ENCODE results near the gene MYLK4.

- PRO-cap, 2 experiments: no peak in any of the 2 experiments
- RAMPAGE, long total RNA, 4 experiments: no peak in any of the 4 experiments
Observed at GRCh38 chr6:2726101-2726604, 24.6 kb downstream of the MYLK4 start.

GRCh38 chr6:2734037-2734530, 16.6 kb downstream of the MYLK4 start:
- PRO-cap, 2 experiments: no peak in any of the 2 experiments
- RAMPAGE, long total RNA, 4 experiments: no peak in any of the 4 experiments

- PRO-cap, 2 experiments: no peak in any of the 2 experiments
- RAMPAGE, long total RNA, 4 experiments: no peak in any of the 4 experiments
Observed at GRCh38 chr6:2750670-2751114, at the start of gene MYLK4. MYLK4 (minus strand) TSS chr6:2750922.

GRCh38 chr6:2785250-2785589, 20.0 kb downstream of the WRNIP1 start:
- PRO-cap, 2 experiments: no peak in any of the 2 experiments
- RAMPAGE, long total RNA, 4 experiments: no peak in any of the 4 experiments

- PRO-cap, 2 experiments: peak in 1 of 2 experiments; most common minus-strand start chr6:2818960 (in 1)
- RAMPAGE, long total RNA, 4 experiments: no peak in any of the 4 experiments
Observed at GRCh38 chr6:2818605-2819165, 23.0 kb downstream of the SERPINB1 start.

GRCh38 chr6:2838502-2838701, 3.3 kb downstream of the SERPINB1 start:
- PRO-cap, 2 experiments: no peak in any of the 2 experiments
- RAMPAGE, long total RNA, 4 experiments: start-site peak on the minus strand in 1 of 4 experiments, at chr6:2838574-2838629 at its widest, 164 reads per replicate

DNA sequence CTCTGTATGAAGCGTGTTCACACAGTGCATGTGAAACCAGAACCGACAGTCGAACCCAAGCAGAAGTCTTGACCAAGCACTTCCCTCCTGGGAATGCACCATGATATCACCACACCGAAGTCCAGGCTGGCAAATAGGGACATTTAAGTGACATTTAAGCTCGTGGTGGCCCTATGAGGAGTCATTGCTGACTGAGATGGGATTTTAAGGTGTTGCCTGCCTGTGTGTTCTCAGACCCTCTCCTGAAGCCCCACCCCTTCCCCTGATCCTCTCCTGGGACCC, 11.3 kb upstream of the SERPINB1 start:
- PRO-cap, 2 experiments: no peak in any of the 2 experiments
- RAMPAGE, long total RNA, 4 experiments: no peak in any of the 4 experiments

GRCh38 chr6:2911156-2911627, 8.1 kb upstream of the SERPINB9 start:
- PRO-cap, 2 experiments: no peak in any of the 2 experiments
- RAMPAGE, long total RNA, 4 experiments: no peak in any of the 4 experiments

DNA sequence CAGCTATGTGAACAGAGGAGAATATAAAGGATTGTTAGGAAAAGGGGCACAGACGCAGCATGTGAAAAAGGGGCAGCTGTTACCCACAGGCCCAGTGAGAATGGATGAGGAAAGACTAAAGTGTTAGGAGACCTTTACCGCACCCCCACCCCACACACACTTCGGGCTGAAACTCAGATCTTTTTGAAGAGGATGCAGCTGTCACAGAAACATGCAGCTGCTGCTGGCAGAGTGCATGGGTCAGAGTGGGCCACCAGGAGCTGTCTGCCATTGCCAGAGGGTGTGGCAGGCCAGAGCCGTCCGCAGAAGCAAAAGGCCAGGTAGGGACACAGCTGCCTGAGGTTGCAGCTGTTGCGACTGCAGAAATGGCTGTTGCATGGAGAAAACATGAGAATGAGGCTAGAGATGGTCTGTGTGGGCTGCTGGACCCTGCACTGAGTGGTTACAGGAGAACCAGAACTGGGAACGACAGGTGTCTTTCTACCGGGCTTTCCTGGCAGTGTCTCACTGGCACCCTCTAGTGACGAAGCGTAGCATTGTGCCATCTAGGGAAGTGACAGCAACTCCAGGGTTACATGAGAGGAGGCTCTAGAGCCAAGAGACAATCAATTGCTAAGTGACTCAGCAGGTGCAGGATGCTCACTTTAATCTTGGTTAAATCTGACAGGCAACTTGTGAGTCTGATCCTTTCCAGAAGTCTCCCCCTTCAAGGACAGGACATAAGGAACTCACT, 28.9 kb upstream of the SERPINB9 start:
- PRO-cap, 2 experiments: no peak in any of the 2 experiments
- RAMPAGE, long total RNA, 4 experiments: no peak in any of the 4 experiments

GRCh38 chr6:3025716-3026221, 26.1 kb downstream of the NQO2 start:
- PRO-cap, 2 experiments: no peak in any of the 2 experiments
- RAMPAGE, long total RNA, 4 experiments: no peak in any of the 4 experiments

- PRO-cap, 2 experiments: peak in 2 of 2 experiments; most common plus-strand start chr6:3063863 (in 1); most common minus-strand start chr6:3063789 (in 1)
- RAMPAGE, long total RNA, 4 experiments: start-site peak on the plus strand in 2 of 4 experiments, at chr6:3063957-3064026 at its widest, 25 to 76 reads per replicate
Observed at GRCh38 chr6:3063570-3064104, 4.7 kb upstream of the RIPK1 start.

DNA sequence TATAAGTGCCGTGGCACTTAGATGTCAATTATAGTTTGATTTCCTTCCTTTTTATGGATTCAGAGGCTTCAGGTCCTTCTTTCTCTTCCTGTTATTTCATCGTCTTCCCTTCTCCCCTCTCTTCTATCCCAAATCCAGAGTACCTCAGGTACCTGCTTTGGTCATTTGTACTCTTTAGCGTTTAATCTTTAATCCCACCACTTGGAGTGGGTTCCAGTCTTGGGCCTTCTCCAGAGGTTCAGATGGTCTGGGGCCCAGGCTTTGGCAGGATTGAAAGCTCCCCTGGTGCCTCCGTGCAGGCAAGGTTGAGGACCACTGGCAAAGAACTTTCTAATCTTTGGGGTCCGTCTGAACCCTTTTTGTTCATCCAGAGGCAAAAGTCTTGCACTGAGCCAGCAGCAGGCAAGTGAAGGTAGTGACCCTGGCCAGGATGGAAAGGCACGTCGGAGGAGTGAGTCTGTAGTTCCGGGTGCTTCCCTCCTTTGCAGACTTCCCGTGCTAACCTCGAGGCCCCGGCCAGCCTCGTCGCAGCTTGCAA, 9.7 kb downstream of the PSMG4 start:
- PRO-cap, 2 experiments: no peak in any of the 2 experiments
- RAMPAGE, long total RNA, 4 experiments: no peak in any of the 4 experiments

- PRO-cap, 2 experiments: peak in 1 of 2 experiments; most common plus-strand start chr6:3356193 (in 1); most common minus-strand start chr6:3355994 (in 1)
- RAMPAGE, long total RNA, 4 experiments: no peak in any of the 4 experiments
Observed at GRCh38 chr6:3355916-3356704, 97.4 kb downstream of the PSMG4 start.

GRCh38 chr6:3377871-3378681, 78.8 kb downstream of the SLC22A23 start:
- PRO-cap, 2 experiments: no peak in any of the 2 experiments
- RAMPAGE, long total RNA, 4 experiments: start-site peak on the minus strand in 1 of 4 experiments, at chr6:3377967-3377998 at its widest, 63 reads per replicate

GRCh38 chr6:3406255-3407263, 50.3 kb downstream of the SLC22A23 start:
- PRO-cap, 2 experiments: no peak in any of the 2 experiments
- RAMPAGE, long total RNA, 4 experiments: start-site peak on the minus strand in 1 of 4 experiments, at chr6:3406896-3407138 at its widest, 6 reads per replicate

- PRO-cap, 2 experiments: no peak in any of the 2 experiments
- RAMPAGE, long total RNA, 4 experiments: no peak in any of the 4 experiments
Observed at GRCh38 chr6:3526663-3527351, 70.0 kb upstream of the SLC22A23 start.

DNA sequence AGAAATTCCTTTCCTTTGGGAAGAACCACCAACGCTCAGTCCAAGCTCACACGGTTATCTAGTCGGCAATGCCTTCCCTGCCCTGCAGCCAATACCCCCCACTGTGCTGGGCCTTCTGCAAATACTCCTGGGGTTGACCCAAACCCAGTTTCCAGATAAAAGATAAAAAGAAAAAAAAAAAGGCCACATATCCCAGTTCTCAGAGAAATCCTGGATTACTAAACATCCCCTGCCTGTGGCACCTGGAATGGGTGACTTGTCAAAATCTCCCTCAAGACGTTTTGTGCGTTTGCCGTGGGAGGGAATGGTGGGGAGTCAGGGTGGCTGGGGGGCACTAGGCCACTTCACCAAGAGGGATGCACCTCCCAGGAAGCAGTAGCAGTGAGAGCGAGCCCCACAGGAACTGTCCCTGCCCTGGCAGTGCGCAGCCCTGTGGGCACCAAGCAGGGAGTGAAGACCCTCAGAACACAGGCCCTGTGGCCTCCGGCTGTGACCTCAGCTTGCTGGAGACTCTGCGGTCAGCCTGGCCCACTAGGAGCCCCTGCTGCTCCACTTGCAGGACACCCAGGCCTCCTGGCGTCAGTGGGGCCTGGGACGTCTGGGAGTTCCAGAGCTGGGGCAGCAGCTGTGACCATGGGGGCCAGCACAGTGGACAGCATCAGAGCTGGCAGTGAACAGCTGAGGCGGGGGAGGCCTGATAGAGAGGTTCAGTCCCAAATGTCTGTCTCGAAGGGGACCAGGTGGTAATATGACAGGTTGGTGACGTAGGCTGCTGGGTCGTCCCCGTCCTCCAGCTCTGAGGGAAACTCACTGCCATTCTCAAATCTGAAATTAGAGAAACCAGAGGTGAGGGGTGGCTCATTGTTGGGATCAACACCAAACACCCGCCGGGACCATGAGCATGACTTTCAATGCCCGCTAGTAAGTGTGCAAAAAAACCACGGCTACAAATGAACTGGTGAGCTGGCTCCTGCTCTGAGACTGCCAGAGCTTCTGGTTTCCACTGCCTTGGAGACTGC, 28.3 kb downstream of the PXDC1 start:
- PRO-cap, 2 experiments: no peak in any of the 2 experiments
- RAMPAGE, long total RNA, 4 experiments: no peak in any of the 4 experiments

- PRO-cap, 2 experiments: peak in 1 of 2 experiments; most common plus-strand start chr6:3741771 (in 1); most common minus-strand start chr6:3741524 (in 1)
- RAMPAGE, long total RNA, 4 experiments: no peak in any of the 4 experiments
Observed at GRCh38 chr6:3741276-3741960, 10.1 kb downstream of the PXDC1 start.

DNA sequence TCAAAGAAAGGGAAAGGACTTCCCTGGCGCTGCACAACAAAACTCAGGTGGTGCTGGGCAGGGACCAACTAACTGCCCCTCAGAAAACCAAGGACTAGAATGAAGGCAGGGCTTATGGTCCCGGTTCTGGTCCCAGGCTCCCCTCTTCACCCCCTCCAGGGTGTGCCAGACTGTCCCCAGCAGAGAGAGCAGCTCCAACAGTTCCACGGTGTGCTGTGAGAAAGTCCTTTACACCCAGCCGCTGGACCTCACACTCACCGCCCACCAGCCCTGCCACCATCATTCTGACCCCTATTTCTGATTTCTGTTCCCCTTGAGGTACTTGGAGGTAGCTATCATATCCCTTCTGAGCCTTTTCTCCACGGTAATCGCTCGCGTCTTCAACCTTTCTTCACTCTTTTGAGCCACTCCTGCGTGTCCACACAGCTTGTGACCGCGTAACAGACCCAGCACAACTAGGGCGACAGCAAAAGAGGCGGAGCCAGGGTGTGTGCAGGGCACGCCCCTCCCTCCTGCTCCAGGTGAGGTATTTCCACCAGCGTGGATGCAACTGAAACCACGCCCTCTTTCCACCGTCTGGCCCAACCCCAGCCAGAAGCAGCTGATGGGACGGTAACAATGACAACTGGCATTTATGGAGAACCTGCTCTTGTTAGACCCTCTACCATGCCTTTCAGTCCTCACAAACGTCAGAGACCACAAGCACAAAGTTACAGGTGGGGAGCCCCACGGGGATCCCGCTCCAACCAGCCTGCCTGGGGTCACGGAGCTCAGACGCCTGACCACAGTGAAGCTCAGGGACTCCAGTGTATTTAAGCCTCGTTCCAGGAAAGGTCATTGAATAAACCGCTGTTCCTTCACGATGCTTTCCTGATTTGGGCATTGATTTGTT, 2.2 kb downstream of the PXDC1 start:
- PRO-cap, 2 experiments: no peak in any of the 2 experiments
- RAMPAGE, long total RNA, 4 experiments: no peak in any of the 4 experiments

GRCh38 chr6:3813012-3813626, 36.1 kb upstream of the FAM50B start:
- PRO-cap, 2 experiments: peak in 1 of 2 experiments; most common minus-strand start chr6:3813338 (in 1)
- RAMPAGE, long total RNA, 4 experiments: no peak in any of the 4 experiments